ENCODE measurements around the genes PATJ and RAVER2.

DNA sequence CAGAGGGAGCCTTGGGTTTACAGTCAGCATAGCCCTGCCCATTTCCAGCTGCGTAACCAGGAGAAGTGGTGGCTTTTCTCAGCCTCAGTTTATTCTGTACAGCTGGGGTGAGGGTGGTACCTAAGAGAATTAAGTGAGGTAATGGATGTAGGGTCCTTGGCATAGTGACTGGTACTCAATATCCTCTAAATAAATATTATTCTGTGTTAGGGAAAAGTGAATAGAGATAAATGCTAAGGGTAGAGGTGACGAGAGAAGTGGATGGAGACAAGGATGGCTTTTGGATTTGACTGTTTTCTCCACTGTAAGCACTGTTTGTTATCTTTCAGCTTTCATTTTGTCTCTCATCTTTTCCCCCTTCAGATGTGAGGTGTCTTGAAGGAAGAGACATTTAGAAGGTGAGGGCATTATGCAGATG is 91.4 kb downstream of the NFIA start:
- CAGE, long polyA plus RNA: no peak
- RRBS: no CpG with 5 or more reads among the region's 2 CpGs

DNA sequence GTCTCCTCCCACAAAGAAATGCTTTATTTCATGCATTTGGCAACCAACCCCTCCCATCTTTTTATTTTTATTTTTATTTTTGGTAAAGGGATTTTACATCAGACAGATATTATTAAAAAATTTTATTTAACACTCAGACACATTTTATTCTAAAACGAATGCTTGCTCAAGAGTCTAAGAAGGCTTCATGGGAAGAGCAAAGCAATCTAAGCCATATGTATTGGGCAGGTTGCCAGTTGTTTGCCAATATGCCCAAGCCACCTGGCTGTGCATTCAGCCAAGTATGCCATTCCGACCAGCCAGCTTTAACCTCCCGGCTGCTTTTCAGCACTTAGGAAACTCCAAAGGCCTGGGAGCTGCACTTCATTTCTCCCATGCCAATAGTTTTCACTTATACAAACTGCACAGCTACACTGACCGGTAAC is 144.2 kb downstream of the NFIA start:
- CAGE, long polyA plus RNA: no peak
- RRBS: 59% methylated on average over 2 of the region's 4 CpGs

DNA sequence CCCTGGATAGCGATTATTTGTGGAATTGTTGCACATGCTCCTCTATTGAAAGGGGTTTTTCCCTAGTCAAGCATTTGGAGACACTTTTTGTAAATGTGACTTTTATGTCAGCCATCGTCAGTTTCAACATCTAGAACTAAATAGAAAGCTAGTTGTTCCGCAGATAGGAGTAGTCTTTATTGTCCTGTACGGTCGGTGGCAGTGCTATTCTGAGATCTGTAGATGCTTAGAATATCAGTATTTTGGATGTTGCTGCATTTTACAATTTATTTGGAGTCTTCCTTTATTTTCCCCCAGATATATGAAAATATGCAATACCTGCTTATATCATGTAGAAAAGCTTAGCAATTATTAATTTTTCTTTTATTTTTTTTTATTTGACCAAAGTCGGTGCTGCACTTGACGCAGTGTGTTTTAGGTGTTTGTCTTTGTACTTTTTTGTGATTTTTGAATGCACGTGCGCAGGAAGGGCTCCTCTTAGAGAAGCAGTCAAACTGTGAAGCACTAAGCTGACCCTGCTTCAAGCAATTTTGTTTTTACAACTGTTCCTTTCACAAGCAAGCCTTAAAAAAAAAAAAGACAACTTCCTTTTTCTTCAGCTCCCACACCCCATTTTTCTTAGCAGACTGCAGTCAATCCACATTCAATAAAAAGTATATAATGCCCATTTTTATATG is 267.5 kb downstream of the TM2D1 start:
- CAGE, long polyA plus RNA: no peak
- RRBS: no CpG with 5 or more reads among the region's 9 CpGs

DNA sequence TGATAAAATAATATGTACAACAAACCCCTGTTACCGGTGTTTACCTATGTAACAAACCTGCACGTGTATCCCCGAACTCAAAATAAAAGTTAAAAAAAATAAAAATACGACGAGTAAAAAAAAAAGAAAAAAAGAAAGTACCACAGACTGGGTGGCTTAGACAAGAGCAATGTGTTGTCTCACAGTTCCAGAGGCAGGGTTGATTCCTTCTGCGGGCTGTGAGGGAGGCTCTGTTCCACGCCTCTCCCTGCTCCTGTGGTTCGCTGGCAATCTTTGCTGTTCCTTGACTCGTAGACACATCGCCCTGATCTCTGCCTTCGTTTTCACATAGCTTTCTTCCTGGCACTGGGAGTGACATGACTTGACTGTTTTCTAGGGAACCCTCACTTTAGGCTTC is 133.7 kb downstream of the TM2D1 start:
- CAGE, long polyA plus RNA: no peak
- RRBS: no CpG with 5 or more reads among the region's 11 CpGs

GRCh38 chr1:61640712-61641049 is 84.3 kb downstream of the TM2D1 start:
- CAGE, long polyA plus RNA: no peak
- RRBS: no CpG with 5 or more reads among the region's 6 CpGs

DNA sequence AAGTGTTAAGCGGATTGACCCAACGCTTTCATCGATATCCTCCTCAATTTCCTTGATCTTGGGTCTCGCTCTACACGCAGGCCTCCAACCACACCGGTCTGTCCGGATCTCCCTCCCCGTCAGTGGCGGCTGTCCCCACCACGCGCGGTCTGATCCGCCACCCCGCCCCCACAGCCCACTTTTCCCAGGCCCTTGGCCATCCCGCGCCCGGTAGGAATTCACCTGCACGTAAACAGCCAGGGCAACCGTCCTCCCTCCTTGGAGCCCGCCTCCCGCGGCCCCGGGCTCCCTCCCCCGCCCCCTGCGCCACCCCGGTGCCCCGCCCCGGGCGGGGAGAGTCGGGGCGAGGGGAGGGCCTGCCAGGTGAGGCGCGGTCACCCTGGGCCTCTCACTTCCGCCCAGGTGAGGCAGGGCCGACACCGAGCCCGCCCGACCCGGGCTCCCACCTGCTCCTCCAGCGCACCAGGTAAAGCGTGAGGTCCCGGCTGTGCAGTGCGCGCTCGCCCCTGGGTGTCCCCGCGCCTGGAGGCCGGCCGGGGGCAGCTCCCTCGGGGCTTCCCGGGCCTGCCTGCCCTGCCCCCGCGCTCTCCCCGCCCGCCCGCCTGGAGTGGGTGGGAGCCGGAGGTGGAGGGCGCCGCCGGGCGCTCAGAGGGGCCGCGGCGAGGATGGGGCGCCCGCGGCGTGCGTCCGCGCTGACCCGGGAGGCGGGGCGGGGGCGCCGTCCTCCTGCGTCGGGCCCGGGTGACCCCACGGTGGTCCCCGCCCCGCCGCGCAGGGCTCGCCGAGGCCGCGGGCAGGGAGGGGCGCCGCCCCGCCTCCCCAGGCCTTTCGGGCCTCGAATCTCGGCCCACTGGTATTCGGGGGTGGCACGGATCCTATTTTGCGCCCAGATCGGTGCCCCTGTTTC is at the start of gene PATJ:
TSS of gene PATJ (plus strand) at position 391 of the 907 bp plus-strand sequence.
- CAGE, long polyA plus RNA: no peak
- RRBS: 1% methylated on average over 56 of the region's 98 CpGs

GRCh38 chr1:62286638-62287336 is 32.4 kb downstream of the KANK4 start:
- CAGE, long polyA plus RNA: no peak
- RRBS: no CpG with 5 or more reads among the region's 14 CpGs

DNA sequence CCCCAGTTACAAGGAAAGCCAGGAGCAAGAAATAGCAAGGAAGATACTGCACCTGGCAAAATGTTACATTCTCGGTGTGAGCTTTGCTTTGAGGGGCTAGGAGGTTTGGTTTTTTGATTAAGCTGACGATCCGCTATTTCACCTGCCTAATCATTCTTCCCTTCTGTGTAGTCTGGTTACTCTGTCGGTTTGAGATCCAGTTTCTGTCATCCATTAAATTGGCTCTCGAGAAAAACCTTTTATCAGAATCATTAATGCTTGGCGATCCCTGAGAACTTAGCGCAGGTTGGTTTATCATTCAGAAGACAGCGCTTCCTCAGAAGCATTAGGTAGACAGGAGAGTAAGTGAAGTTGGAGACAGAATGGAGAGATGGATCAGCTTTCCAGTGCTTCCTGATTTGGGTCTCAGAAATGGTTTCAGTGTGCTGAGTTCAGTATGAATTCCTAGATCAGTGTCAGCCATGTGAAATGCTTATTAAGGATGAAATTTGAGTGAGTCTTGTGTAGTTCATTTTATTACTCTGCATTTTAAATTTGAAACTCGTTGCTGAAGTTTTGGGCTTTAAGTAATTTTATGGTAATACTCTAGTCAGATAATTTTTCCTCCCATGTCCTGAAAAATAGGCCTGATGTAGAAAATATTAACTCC is 1.3 kb downstream of the USP1 start:
- CAGE, long polyA plus RNA: no peak
- RRBS: no CpG with 5 or more reads among the region's 9 CpGs

- CAGE, long polyA plus RNA: no peak
- RRBS: no CpG with 5 or more reads among the region's 2 CpGs
Observed at GRCh38 chr1:62596773-62597309, 479 bp upstream of the ANGPTL3 start.

DNA sequence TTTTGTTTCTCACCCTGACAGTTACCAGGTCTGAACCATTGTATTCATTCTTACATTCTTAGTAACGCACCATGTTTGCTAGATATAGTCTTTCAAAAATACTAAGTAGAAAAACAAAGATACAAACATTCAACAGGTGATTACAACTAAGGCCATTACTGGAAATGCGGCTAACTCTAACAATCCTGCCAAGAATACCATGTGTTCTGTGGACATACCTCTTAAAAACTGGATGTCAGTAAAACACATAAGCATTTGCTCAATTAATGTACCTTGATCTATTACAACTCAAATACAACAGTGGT is 15.4 kb downstream of the ANGPTL3 start:
- CAGE, long polyA plus RNA: no peak
- RRBS: no CpG with 5 or more reads among the region's 2 CpGs

- CAGE, long polyA plus RNA: no peak
- RRBS: no CpG with 5 or more reads among the region's 3 CpGs
Observed at GRCh38 chr1:62613049-62613607, 15.8 kb downstream of the ANGPTL3 start.

DNA sequence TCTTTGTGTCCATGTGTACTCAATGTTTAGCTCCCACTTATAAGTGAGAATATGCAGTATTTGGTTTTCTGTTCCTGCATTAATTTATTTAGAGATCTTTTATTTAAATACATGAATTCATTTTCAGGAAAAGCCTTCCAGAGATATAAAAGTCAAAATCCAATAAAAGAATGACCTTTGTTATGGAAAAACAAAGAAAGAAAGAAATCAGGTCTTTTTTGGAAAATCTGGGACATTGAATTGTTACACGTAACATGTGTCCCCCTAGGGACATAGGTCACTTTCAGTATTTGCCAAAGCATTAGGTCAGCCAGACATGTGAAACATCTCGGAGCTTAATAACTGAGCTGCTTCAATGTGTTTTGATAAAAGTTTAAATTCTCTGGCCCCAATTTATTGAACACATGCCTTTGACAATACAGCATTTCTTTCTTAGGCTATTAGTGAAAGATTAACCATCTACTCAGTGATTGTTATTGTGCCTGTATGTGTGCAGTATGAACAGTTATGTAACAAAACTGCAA is 45.6 kb upstream of the DOCK7 start:
- CAGE, long polyA plus RNA: no peak
- RRBS: no CpG with 5 or more reads among the region's 2 CpGs

DNA sequence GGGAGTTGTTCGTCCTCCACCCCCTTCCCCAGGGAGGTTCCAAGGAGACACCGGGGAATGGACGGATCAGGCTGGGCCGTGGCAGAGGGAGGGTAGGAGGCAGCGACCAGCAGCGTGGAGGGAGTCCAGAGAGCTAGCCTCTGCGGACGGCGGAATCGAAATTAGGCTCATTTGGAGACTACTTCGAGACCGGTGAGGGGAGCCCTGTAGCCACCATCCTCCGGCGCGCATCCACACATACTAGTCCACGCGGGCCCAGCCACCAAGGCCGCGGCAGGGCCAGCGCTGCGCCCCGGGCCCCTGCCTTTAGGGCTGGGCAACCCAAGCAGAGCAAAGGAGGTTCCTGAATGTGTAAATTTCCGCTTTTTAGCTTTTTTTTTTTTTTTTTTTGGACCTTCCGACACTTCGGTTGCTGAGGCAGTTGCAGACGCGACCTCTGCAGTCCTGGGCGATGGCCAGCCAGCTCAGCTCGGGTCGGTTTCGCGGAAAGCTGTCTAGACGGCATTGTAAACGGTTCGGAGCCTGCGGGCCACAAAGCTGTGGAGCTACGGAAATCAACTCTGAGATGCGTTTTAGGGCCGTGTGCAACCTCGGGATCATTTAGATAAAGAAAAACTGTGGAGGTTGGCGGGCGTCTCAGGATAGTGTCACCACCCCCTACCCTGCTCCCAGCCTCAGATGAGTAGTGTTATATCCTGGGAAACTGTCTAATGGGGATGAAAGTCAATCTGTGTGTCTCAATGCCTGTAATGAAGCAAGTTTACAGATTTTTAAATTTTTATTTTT is 2.1 kb upstream of the FOXD3 start:
- CAGE, long polyA plus RNA: no peak
- RRBS: 13% methylated on average over 12 of the region's 42 CpGs

GRCh38 chr1:63661925-63662645 is 68.9 kb downstream of the PGM1 start:
- CAGE, long polyA plus RNA: no peak
- RRBS: no CpG with 5 or more reads among the region's 11 CpGs

DNA sequence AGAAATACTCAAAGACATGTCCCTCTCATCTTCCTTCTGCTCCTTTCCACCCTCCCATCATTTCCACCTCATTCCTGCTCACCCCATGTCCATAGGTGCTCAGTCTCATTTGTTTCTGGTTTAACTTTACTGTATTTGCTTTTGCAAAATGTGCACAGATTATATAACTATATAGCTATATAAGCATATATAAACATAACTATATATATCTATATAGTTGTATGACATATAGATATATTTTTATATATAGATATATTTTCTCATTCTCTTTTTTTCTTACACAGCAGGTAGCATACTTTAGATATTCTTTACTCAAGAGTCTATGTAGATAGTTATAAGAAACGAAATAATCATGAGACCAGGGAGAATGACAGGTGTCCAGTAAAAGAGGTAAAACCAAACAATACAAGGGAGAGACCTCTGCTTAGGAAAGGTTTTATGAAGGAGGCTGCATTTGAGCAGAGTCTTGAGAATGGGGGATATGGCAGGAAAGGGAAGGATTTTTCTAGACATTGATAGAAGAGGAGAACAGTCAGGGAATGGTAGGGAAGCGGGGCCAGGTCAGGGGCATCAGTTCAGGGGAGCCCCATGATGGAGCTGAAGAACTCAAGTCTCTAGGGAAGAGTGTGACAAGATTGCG is 129.8 kb downstream of the ROR1 start:
- CAGE, long polyA plus RNA: no peak
- RRBS: no CpG with 5 or more reads among the region's 3 CpGs

DNA sequence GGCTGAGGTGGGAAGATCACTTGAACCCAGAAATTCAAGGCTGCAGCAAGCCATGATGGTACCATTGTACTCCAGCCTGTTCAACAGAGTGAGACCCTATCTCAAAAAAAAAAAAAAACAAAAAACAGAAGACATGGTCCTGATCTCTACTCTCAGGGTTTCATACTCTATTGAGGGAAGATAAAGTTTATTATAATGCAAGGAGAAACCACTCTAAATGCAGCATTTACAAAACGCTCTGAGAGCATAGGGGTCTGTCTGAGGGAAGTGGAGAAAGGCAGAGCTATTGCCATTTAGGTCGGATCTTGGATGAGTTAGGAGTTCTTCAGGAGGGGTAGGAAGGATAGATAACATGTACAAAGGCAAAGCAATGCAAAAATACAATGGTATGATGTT is 138.4 kb downstream of the ROR1 start:
- CAGE, long polyA plus RNA: no peak
- RRBS: no CpG with 5 or more reads among the region's 2 CpGs

DNA sequence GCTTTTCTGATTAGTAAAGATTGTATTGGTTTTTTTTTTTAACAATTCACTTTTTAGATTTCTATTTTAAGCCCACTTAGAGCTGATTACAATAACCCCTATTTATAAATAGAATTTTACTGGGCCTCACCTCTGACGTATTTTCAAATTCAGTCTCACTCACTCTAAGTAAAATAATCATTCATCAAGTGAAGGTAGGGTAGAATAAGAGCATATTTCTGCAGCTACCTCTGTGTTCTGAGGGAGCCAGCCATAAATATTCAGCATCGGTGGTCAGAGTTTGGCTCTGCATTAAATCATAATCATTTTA is 95.8 kb upstream of the UBE2U start:
- CAGE, long polyA plus RNA: no peak
- RRBS: no CpG with 5 or more reads among the region's 2 CpGs

- CAGE, long polyA plus RNA: no peak
- RRBS: no CpG with 5 or more reads among the region's 9 CpGs
Observed at GRCh38 chr1:64245406-64245900, 42.0 kb downstream of the UBE2U start.

DNA sequence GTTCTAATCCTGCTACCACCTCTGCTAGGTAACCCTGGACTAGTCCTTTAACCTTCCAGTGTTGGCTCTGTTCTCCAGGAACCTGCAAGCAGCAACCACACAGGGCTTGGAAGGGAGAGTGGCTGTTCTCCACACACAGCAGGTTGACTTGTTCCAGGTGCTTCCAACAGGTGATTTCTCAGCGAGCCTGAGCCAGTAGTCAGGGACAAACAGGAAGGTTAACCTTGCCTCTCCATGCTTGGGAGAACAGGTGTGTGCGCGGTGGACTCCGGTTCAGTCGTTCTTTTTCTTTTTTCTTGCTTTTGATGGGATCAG is 838 bp upstream of the CACHD1 start:
- CAGE, long polyA plus RNA: no peak
- RRBS: no CpG with 5 or more reads among the region's 5 CpGs

GRCh38 chr1:64744354-64745237 is at the start of gene RAVER2:
RAVER2 (plus strand) TSS chr1:64745075.
- CAGE, long polyA plus RNA: no peak
- RRBS: 1% methylated on average over 47 of the region's 89 CpGs